ENCODE measurements around a stretch of chr10.

GRCh38 chr10:91581825-91582688 is 50.8 kb downstream of the PPP1R3C start:
- PRO-cap, result no peak
- RAMPAGE, long total RNA, result no peak

DNA sequence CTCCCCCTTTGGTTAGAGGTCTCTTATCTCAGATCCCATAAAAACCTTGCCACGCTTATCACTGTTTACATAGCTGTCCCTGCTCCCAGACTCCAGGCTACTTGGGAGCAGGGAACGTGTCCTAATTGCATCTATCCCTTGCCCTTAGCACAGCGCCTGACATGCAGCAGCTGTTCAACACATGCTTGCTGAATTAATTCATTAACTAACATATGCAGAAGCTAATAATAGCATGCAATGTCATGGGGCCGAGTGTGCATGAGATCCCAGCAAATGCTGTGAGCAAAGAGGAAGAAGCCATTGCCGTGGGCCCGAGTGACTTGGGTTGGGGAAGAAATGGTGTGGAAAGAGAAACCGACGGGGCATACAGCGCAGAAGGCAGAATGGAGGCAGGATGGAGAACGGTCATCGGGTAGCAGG is 41.4 kb downstream of the PPP1R3C start:
- PRO-cap, result unidirectional peak, plus-strand start at position 285 of the sequence
- RAMPAGE, long total RNA, result no peak

- PRO-cap, result no peak
- RAMPAGE, long total RNA, result no peak
Measured at GRCh38 chr10:91604562-91605325, 28.1 kb downstream of the PPP1R3C start.

GRCh38 chr10:91848349-91848859 is 50.2 kb downstream of the TNKS2 start:
- PRO-cap, result no peak
- RAMPAGE, long total RNA, result start-site peak on the plus strand at chr10:91848515-91848608, 112 reads

- PRO-cap, result no peak
- RAMPAGE, long total RNA, result no peak
Measured at GRCh38 chr10:92122724-92123511, 168.0 kb downstream of the CPEB3 start.

DNA sequence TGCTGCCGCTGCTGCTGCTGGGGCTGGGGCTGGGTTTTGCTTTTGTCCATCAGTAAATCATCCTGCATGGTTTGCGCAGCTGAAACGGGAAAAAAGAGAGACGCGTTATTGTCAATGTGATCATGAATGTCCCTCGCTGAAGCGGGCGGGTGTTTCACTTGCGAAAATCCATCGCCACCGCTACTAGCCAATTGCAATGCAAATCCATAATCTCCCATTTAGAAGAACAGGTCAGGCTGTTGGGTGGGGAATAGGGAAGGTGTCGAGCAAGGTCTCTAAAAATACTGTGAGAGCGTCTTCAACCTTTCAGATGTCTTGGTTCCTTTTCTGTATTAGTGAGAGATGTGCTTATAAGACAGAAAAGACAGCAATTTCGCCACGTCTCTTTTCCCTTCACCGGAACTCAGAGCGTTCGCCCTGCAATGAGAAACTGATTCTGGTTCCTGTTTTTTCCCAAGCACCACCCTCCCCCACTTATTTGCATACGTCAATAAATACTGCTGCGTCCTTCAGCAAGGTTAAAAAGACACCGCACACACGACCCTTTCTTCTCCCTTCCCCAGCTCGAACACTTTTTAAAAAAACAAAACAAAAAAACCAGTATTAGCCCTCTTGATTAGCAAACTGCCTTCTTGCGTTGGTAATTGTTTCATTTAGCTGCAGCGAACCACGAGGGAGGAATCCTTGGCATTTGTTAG is 50.4 kb downstream of the CPEB3 start:
- PRO-cap, result bidirectional peak, plus-strand start at position 521 of the sequence, minus-strand start at position 424 of the sequence
- RAMPAGE, long total RNA, result start-site peak on the minus strand centred at position 410 of the sequence, 106 bp wide, 25 reads

DNA sequence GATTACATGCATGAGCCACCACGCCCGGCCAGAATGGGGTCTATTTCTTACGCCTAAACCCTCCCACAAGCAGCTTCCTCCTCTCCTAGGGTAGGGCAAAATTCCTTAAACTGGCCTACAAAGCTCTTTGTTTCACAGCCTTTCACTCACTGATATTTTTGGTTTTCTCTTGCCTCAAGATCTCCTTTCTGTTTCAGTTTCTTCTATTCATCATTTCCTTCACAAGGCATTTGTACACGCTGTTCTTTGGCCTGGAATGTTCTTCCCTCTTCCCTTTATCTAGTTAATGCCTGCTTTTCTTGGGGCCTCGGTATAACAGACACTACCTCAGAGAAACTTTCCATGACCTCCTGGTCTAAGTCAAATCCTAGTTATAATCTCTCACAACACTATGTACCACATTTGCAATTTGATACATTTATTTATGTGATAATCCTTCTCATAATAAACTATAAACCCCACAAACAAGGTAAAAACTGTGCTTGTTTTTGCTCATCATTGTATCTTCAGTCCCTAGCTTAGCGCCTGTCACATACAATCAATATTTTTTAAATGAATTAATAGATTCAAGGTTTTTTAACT is 6.5 kb downstream of the CPEB3 start:
- PRO-cap, result no peak
- RAMPAGE, long total RNA, result no peak

DNA sequence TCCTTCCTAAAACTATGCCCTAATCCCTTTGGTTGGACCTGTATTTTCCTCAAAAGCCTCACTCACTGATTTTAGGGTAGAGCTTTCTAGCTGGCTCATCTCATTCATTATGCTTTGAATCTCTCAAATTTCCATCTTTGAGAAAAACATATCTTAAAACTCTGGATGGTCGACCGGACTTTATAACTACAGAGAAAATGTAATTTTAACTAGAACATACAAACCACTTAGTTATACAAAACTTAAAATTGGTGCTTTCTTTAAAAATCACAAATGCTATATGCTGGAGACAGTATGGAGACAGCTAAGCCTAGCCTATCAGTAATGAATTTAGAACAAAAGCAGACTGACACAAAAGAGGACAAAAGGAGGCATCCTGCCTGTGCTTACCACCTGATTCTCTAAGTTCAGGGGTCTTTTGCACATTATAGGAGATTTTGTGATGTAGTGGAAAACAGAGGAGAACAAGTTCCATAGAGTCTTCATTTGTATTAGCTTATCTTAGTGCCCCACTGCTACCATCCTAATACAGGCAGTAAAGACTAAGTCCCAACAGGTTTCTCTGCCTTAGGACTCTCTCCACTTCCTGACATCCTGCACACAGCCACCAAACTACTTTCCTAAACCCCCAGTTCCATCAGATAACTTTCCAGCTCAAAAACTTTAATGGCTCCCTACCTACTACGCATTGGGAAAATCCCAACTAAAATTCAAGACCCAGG is 1.8 kb downstream of the IDE start:
- PRO-cap, result no peak
- RAMPAGE, long total RNA, result no peak

- PRO-cap, result no peak
- RAMPAGE, long total RNA, result no peak
Measured at GRCh38 chr10:92648747-92649235, 41.0 kb upstream of the HHEX start.

- PRO-cap, result no peak
- RAMPAGE, long total RNA, result no peak
Measured at GRCh38 chr10:92696588-92697046, 6.9 kb downstream of the HHEX start.

DNA sequence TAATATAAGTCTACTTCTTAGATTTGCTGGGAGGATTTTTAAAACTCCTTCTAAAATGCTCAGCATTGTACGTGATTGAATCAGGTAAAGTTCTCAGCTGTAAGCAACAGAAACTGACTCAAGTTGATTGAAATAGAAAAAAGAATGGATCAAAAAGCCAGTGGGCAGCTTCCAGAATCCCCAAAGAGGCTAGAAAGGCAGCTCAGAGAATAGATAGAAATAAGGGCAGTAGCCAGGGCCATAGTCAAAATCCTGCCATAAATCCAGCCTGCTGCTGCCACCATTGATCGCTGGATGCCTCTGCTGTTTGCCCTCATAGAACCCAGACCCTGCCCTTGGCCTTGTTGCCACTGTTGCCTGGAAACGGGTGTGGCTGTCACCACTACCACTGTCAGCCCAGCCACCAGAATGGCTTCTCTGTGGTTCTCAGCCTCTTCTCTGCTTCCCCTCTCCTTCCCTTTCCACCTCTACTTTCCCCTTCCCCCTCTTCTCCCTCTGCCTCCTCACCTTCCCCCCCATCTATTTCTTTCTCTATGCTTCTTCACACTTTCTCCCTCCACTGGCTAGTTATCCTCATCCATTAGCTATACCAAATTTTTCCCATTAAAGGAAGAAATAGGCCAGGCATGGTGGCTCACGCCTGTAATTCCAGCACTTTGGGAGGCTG is 57.8 kb downstream of the HHEX start:
- PRO-cap, result no peak
- RAMPAGE, long total RNA, result no peak

GRCh38 chr10:92757743-92758261 is 68.0 kb downstream of the HHEX start:
- PRO-cap, result no peak
- RAMPAGE, long total RNA, result no peak

DNA sequence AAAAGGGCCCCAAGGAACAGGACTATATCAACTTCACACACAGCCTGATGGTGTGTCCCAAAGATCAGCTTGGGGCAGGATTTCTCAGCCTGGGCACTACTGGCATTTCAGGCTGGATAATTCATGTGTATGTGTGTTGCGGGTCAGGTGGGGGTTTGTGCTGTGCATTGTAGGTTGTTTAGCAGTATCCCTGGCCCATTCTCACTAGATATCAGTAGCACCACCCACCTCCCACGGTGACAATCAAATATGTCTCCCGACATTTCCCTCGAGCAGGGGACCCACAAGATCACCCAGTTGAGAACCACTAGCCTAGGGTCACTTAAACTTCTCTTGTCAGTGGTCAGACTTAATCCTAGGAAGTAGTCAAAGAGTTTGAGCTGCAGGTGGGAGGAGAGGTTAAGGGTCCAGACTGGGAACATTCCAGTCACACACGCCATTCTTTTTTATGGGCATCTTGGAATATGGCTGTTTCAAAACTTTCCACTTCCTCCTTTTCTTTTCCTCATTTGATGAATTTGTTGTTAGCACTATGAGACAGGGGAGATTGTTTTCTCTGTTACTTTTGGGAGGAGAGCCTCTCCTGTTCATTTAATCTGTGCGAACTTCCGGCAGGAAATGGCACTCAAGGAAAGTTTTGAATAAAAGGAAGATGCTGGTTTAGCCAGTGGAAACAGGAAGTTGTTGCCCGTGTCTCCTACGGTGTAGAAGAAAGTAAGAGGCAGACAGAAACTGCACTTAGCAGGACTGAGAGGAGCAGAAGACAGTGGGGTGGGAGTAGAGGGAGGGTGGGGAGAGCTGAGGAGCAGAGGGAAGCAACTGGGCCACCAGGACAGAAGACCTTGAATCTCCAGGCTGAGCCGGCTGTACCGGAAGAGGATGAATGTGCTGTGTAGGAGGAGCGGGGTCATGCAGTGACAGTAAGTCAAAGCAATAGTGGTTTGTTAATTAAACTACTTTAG is 17.6 kb upstream of the EXOC6 start:
- PRO-cap, result no peak
- RAMPAGE, long total RNA, result start-site peak on the plus strand centred at position 754 of the sequence, 169 bp wide, 53 reads

DNA sequence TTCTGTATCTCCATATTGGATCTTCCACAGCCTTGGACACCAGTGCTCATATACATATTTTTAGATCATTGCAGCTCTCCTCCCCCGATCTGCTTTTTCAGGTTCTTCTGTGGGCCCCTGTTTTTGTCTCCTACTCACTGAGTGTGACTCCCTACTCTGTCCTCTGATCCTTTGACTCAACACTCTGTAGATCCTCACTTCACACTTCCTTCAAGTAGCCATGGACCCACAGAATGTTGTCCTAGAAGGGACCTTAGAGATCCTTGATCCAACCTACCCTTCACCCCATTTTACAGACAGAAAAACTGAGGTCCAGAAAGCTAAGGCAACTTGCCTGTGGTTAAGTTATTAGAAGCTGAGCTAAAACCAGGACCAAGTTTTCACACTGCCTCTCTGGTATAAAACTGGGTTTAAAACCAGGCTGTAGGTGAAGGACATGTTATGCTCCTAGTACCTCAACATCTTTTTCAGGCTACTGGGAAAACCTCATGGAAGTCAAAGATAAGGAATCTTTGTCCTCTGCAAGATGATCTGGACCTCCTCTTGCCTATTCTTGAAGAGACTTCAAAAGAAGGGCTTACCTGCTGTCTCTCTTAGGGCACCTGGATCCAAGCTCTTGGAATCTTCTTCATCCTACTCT is 70.2 kb downstream of the MYOF start:
- PRO-cap, result no peak
- RAMPAGE, long total RNA, result no peak

DNA sequence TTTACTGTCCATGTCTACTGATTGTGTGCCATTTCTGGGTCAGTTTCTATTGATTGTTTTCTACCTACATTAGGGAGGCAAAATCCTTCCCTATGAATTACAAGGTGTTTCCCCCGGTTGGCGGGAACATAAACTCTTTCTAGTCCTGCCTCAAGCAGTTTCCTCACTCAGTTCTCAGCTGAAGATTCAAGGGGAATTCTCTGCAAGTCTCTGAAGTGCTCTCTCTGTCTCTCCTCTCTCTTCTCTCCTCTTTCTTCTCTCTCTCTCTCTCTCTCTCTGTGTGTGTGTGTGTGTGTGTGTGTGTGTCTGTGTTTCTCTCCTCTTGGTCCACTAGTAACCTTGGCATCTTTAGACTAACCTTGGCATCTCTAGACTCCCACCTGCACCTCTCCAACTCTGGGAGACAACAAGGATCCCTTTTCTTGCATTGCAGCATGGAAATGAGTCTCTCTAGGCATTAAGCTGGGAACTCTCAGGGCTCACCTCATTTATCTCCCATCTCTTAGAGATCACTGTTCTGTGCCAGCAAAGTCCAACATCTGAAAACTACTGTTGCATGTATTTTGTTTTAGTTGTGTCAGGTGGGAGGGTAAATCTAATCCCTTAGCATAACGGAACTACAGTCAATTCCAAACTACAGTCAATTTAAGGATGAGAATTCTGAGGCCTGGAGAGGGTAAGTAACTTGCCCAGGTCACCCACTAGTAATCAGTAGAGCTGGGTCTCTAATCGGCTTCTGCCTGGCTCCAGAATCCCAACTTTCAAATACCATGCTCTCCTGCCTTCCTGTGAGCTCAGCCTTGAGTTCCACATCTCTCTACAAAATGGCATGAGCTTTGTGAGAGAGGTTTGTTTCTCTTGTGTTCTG is 38.7 kb downstream of the MYOF start:
- PRO-cap, result no peak
- RAMPAGE, long total RNA, result no peak

- PRO-cap, result bidirectional peak, plus-strand start at chr10:93459037, minus-strand start at chr10:93458853
- RAMPAGE, long total RNA, result no peak
Measured at GRCh38 chr10:93458715-93459444, 23.3 kb downstream of the MYOF start.

DNA sequence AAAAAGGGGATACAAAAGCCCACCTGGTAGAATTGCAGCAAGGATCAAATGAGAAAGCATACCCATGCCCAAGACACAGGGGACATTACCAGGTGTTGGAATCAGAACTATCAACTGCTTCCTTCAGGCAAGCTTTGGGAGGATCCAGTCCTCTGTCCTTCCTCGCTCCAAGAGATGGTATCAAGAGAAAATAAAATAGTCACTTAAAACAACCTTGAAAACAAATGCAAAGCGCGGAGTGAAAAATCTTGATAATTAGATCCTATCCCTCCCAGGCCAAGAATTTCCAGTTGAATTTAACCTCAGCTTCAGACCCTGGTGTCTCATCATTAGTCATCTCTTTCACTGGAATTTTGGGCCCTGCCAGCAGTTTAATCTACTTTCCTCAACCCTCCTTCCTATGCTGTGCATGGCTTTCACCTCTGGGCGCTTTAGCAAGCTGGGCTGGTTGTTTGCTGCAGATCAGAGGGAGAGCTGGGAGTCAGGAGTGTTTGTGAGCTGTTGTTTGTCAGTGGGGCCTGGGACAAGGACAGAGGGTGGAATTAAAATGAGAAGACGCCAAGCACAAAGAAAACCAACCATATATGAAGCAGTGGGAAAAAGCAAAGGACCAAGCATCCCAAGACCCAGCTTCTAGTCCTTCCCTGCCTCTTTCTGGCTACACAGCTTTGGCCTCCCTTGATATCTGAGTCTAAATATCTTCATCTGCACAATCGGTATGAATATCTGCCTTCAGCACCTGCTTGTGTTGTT is 13.6 kb downstream of the MYOF start:
- PRO-cap, result no peak
- RAMPAGE, long total RNA, result start-site peak on the minus strand centred at position 89 of the sequence, 199 bp wide, 7 reads

- PRO-cap, result no peak
- RAMPAGE, long total RNA, result no peak
Measured at GRCh38 chr10:93475683-93476189, 6.4 kb downstream of the MYOF start.

- PRO-cap, result no peak
- RAMPAGE, long total RNA, result no peak
Measured at GRCh38 chr10:93554820-93555493, 11.5 kb upstream of the FFAR4 start.

DNA sequence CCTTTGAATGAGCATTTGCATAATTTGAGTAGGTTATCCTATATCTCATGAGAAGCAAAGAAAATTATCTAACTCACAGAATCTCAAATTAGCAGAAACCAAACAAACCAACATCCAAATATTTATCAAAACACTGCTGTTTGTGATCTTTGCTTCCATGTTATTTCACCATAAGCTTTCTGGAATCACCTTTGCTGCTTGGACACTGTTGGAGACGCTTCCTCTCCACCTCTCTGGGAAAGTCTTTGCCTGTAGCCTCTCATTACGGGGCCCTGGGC is 57.3 kb downstream of the LGI1 start:
- PRO-cap, result no peak
- RAMPAGE, long total RNA, result no peak